Measurements from ENCODE around the gene ADCY10.

DNA sequence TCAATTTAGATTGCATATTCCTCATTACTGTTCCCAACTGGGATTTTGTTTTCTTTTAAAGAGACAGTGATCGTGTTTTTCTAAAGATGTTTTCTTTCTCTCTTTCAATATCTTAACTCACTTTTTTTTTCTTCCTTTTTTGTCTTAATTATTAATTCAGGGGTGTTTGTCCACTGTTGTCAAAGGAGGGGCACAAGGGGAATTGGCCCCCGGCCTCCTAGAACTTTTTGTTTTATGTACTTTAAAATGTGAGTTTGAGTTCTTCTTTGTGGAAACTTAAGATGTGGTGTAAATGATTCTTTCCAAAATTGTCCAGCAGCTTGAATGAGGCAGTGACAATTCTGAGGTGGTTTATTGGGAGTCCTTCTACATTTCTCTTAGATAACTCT lies 91.9 kb downstream of the CD247 start:
- RRBS, 2 experiments, result no CpG with 5 or more reads among the region's 2 CpGs

DNA sequence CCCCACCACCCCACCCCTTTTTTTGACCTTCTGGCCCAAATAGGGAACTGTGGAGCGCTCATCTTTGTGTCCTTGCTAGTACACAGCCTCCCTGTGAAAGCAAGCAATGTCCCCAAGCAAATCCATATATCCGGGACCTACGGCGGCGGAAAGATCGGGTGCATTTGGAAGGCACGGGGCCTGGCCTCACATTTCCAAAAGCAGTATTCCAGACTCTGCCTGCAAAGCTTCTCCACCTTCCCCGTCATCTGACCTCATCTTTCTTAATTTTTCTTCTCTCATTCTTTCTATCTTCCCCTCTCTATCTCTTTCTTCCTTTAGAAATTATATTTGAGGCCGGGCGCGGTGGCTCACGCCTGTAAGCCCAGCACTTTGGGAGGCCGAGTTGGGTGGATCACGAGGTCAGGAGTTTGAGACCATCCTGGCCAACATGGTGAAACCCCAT lies 28.3 kb downstream of the CD247 start:
- RRBS, 2 experiments, result no CpG with 5 or more reads among the region's 14 CpGs

DNA sequence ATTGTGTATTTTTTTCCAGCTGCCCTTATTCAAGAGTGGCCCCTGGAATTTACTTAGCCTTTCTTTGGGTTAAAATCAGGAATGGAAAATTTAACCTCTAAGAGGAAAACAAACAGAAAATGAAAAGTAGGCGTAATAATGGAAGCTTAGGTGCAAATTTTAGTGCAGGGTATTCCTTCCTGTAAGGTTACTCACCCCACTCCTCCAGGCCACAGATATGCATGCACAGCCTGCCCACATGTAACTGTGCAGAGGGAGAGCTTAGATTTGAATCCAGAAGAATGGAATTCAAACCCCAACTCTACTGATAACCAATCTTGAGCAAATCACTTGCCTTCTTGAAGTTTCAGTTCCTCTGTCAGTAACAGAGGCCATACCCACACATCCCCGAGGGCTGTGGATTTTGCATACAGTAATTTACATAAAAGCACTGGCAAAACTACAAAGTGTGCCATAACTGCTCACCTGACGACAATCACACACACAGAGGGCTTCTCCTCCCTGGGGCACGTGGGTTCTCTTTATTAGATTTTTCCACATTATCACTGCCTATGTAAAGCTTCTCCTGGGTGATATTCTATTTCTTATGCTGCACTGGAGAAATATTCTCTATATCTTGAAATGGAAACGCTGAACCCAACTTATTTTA lies 18.7 kb downstream of the CD247 start:
- RRBS, 2 experiments, result no CpG with 5 or more reads among the region's 5 CpGs

DNA sequence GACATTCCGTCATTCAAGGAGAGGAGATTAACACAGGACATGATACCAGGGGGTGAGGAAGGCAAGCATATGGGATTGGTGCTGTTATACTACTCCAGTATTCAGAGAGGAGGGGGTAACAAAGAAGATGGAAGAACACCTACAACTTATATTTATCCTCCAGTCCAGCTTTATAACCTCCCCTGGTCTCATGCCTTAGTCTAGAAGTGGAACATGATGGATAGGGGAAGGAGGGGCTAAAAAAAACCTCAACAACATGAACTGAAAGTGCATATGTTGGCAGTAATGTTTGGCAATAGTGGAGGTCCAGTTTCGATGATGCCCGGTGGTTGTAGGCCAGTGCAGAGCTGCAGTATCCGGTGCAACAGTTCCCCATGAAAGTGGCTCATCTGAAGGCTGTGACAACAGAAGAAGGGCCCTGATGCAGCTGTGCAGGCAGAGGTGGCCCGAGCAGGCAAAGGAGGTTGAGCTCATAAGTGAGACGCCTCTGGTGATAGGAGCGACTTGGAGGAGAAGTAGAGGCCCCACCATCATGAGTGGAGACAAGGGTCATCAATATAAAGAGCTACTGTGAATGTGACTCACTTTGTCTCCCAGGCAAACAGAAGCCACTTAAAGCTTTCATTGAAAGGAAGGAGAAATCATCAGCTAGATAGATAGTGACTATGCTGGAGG lies 10.0 kb upstream of the CREG1 start:
- RRBS, 2 experiments, result no CpG with 5 or more reads among the region's 7 CpGs

- RRBS, 2 experiments, result no CpG with 5 or more reads among the region's 7 CpGs
Measured at GRCh38 chr1:167631630-167632760, 2.0 kb downstream of the RCSD1 start.

DNA sequence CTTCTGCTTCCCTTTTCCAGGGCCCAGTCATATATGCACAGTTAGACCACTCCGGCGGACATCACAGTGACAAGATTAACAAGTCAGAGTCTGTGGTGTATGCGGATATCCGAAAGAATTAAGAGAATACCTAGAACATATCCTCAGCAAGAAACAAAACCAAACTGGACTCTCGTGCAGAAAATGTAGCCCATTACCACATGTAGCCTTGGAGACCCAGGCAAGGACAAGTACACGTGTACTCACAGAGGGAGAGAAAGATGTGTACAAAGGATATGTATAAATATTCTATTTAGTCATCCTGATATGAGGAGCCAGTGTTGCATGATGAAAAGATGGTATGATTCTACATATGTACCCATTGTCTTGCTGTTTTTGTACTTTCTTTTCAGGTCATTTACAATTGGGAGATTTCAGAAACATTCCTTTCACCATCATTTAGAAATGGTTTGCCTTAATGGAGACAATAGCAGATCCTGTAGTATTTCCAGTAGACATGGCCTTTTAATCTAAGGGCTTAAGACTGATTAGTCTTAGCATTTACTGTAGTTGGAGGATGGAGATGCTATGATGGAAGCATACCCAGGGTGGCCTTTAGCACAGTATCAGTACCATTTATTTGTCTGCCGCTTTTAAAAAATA lies 66.1 kb downstream of the MPZL1 start:
- RRBS, 2 experiments, result no CpG with 5 or more reads among the region's 7 CpGs

DNA sequence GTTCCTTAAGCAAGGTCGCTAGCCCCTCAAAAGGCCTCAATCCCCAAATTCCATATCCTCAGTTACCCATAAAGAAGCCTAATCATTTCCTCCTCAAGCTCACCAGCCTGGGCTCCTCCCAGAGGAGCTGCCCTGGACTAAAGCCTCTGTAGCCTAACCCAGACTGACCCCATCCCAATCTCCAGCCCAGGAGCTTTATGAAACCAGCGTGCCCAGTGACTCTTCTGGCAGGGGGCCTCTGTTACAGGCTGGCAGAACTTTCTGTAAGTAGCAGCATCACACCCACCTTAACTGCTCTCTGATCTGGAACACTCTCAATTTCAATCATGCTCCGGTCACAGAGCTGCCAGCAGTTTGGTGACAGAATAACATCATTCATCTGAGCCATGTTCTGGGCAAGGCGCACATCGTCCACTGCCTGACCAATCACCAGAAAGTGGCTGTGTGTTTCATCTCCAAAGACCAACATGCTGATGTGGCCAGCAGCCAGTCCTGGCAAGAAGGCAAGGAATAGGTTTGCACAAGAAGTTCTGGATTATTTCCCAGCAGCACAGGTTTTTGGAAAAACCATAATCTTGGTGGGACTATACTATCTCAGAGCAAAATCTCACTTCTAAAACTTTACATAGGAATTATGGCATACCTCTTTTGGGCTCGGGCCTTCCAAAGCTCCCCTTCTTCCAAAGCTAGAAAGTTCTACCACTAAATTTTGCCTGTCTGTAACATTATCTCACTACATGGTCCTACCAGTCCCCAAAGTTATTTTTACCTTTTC lies 14.6 kb downstream of the ADCY10 start:
- RRBS, 2 experiments, result no CpG with 5 or more reads among the region's 6 CpGs

- RRBS, 2 experiments, result no CpG with 5 or more reads among the region's 11 CpGs
Measured at GRCh38 chr1:167913542-167914495, at the start of gene ADCY10. TSS of gene ADCY10 (minus strand) at chr1:167914134.

- RRBS, 2 experiments, result no CpG with 5 or more reads among the region's 21 CpGs
Measured at GRCh38 chr1:167936135-167936450, 390 bp upstream of the DCAF6 start.

DNA sequence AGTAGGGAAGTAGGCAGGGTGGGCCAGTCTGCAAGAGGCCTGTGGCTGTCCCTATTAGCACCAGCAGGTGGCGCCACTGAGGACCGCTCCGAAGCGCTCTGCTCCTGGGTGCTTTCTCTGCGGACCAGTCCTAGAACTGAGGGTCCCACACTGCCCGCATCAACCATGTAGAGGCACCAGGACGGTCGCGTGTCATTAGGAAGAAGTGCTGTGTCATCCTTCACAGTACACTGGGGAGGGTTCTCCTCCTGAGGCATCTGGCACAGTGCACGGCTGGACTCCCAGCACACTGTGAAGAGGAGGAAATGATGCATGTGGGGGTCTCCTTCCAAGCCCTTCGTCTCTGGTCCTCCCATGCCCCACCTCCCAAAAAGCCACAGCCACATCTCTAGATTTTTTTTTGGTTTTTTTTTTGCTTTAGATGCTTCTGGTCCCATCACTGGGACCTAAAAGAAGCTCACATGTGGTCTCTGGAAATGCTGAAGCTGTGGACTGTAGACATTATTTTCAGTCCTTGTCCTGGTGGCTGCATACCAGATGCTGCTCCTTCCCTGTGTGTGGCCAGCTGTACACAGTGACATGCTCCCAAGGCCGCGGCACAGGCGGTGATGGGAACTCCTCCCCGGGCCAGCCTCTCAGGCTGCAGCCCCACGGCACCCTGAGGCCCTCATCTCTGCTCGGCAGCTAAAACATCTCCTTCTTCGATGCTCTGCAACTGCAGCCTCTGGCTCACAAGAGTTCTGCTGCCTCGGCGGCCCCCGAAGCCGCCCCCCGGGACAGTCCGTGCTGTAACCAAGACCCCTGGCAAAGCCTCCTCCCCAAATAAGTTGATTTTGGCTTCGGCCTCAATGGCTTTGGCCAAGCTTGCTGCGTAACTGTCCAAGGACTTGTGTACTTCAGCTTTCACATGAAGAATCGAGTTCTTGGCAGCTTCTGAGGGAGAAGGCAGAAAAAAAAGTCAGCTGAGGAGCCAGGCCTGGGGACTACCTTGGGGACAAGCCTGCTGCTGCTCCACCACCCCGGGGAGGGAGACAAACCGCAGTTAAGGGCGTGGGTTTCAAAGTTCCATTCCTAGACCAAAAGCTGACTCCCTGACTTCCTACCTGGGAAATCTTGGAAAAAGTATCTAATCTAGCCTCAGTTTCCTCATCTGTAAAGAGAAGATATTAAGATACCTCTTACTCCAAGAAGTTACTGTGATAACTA lies 51.5 kb downstream of the GPR161 start:
- RRBS, 2 experiments, result no CpG with 5 or more reads among the region's 30 CpGs

DNA sequence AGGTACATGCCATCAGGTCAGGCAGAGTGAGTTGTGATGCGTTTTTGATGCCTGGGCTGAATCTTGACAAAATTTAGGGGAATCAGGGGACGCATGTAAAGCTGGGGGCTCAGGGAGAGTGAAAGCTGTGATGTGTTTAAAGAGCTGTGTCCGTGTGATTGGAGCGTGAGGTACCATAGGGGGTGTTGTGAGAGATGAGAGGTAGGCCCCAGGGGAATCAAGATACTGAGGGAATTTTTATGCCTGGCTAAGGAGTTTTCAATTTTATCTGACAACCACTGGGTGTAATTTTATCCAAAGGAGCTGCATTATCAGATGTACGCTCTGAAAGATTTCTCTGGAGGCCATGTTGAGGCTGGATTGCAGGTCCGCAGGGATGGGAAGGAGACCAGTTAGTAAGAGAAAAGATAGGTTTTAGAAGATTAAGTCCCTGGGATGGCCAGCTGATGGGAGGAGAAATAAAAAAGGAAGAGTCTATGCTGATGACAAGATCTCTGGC lies 1.1 kb downstream of the TIPRL start:
- RRBS, 2 experiments, result no CpG with 5 or more reads among the region's 6 CpGs

DNA sequence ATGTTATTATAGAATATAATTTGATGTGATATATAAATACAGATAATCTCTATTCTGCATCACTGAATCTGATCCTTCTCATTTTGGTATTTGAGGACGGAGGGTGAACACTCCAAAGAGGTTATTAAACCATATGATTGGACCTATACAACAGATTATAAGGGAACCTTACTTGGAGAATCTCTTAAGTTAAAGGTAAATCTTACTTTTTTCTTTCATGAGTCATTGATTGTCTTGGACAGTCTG lies 5.8 kb downstream of the TIPRL start:
- RRBS, 2 experiments, result no CpG with 5 or more reads among the region's 1 CpG

GRCh38 chr1:168689727-168690628 lies 39.0 kb downstream of the DPT start:
- RRBS, 2 experiments, result no CpG with 5 or more reads among the region's 8 CpGs

GRCh38 chr1:168726034-168726848 lies 2.8 kb downstream of the DPT start:
- RRBS, 2 experiments, result no CpG with 5 or more reads among the region's 9 CpGs

DNA sequence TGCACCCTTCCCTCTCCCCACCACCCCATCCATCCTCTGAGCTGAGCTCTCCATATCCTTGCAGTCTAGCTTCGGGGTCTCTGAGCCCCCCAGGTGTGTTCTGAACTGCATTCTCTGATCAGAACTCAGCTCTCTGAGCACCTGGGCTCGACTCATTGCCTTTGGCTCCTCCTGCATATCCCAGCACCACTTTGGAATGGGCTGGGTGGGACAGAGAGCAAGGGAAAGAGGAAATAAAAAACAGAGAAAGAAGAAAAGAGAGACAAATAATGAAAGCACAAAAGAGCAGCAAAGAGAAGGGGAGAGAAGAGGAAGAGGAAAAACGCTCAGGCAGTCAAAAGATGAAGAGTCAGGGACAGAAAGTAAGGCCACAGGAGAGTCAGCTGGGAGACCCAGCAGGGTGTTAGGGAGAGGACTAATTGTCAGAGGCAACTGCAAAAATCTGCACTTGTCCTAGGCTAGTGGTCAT lies 86.8 kb upstream of the ATP1B1 start:
- RRBS, 2 experiments, result no CpG with 5 or more reads among the region's 3 CpGs

DNA sequence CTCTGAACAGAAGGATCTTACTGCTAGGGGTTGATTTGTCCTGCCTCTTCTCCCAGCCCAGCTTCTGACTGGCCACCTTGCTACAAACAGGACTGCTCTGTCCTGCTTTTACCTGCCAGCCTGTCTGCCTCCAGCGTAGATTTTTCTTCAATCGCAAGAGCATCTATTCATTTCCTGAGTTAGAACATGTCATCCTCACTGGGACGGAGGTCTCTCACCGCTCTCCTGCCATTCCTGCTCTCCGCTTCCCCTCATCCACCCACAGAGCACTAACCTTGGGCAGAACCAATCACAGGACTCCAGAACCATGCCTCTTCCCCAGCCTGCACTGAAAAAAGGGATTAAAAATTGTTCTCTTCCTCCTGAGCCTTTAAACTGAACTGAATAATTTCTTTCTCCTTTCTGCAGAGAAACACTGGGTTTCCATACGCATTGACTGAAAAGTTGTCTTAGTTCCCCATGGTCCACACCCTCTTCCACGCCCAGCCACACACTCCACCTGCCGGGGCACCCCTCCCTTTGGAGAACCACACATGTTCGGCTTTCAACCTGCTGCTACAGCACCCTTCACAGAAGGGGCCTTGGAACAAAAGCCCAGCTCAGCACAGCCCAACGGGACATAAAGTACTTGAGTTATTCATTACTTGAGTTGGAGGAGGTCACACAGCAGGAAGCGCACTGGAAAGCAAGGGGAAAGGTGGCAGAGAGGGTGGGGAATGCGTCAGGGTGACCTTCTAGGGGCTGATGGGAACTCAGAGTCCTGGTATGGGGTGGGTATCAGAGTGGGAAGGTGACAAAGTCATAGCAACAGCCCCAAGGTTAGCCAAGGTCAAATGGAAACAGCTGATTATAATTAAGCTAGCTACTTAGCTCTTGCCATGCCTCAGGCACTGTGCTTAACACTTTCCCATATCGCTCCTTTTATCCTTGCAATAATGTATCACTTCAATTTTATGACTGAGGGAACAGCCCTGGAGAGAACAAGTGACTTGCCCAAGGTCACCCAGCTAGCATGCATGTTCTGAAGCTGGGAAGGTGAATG lies 3.1 kb upstream of the ATP1B1 start:
- RRBS, 2 experiments, result no CpG with 5 or more reads among the region's 13 CpGs

GRCh38 chr1:169107719-169108193 lies 1.3 kb downstream of the ATP1B1 start:
- RRBS, 2 experiments, result no CpG with 5 or more reads among the region's 7 CpGs

DNA sequence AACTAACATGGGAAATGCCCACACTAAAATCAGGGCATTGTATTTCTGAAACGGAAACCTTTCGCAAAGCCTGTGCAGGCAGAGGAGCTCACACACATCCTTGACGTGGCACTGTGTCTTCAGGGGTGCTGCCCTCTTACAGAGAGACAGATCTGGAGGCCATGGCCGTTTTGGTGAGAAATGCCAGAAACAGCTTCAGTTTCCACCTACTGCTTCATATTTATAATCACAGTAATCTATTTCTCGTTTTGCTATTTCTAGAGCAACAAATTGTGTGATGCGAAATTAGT lies 26.8 kb downstream of the ATP1B1 start:
- RRBS, 2 experiments, result no CpG with 5 or more reads among the region's 6 CpGs

- RRBS, 2 experiments, result no CpG with 5 or more reads among the region's 3 CpGs
Measured at GRCh38 chr1:169144446-169144872, 38.0 kb downstream of the ATP1B1 start.